ENCODE measurements around the genes PFKL and KRTAP10-1.

DNA sequence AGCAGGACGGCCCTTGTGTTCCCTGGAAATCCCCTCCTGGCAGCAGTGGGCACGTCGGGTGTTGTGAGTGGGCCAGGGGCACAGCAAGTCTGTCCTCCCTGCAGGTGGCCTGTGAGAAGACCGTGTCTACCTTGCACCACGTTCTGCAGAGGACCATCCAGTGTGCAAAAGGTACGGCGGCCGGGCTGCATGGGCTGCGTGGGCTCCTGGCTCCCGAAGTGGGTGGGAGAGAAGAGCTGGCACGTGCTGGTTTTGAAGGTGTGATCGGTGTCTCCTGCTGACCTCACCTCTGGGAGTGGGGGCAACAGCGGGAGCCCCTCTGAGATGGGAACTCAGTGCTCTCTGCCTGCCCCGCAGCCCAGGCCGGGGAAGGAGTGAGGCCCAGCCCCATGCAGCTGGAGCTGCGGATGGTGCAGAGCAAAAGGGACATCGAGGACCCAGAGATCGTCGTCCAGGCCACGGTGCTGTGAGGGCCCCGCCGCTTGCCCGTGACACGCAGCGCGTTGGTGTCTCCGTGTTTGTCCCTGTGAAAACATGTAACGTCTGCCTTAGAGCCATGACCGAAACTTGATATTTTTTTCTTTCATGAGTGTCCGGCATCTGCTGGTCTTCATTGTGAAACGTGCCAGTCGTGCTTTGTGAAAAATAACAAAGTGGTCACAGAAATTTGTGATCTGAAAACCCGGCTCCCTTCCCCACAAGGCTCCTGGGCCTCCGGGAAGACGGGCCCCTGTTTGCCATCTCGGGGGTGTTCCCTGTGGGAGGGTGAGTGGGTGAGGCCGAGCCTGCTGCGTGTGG, 20.3 kb downstream of the CSTB start:
- PRO-cap, result no peak

DNA sequence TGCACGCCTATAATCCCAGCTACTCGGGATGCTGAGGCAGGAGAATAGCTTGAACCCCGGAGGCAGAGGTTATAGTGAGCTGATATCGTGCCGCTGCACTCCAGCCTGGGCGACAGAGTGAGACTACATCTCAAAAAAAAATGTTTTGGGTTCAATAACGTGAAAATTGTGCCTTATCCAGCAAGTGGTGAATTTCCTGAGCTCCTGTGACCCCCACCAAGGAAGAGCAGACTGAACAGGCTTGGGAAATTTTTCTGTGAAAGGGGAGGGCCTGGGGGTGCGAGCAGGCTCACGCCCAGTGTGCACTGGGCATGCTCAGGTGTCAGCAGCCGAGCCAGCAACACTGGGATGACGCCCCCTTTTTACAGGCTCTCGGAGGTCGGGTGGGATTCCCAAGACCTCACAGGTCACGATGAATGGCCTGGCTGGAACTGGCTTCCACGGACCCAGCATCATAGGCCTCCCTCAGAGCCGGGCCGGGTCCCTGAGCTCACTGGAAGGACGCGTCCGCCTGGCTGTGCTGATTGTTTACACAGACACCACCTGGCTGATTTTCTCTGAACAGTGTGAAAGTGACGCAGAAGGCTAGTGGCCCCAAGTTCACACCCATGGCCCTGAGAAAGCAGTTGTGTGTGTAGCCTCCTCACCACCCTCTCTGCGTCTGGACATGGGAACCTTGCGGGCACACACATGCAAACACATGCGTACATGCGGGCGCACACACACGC, 9.3 kb downstream of the CSTB start:
- PRO-cap, result no peak

- PRO-cap, result no peak
Measured at GRCh38 chr21:43790188-43790725, 880 bp downstream of the RRP1 start.

GRCh38 chr21:43911642-43912443, 46.8 kb downstream of the AGPAT3 start:
- PRO-cap, result no peak

DNA sequence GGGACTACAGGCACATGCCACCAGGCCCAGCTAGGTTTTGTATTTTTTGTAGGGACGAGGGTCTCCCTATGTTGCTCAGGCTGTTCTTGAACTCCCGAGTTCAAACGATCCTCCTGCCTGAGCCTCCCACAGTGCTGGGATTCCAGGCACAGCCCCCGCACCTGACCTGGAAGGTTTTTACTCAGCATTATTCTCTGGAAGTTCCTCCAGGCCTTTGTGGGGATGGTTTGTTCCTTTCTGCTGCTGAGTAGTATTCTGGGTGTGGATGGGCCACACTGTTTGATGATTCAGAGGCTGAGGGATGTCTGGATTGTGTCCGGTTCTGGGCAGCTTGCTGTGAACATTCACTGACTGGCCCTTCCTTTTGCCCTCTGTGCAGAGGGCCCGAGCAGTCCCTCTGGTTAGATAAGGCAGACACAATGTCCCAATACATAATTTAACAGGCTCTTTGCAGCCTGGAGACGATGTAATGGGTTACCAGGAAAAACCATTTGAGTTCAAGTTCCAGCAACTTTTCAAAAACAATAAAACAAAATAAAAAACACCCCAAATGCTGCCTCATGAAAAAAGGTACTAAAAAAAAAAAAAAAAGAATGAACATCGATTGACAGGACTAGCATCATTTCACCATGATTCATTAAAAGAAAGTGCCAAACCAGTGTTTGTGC, 5.9 kb upstream of the TRAPPC10 start:
- PRO-cap, result no peak

- PRO-cap, result no peak
Measured at GRCh38 chr21:44021541-44022099, 9.5 kb downstream of the TRAPPC10 start.

GRCh38 chr21:44034457-44035308, 22.6 kb downstream of the TRAPPC10 start:
- PRO-cap, result no peak

GRCh38 chr21:44035309-44035497, 23.1 kb downstream of the TRAPPC10 start:
- PRO-cap, result no peak

- PRO-cap, result no peak
Measured at GRCh38 chr21:44087123-44088317, 19.7 kb upstream of the PWP2 start.

DNA sequence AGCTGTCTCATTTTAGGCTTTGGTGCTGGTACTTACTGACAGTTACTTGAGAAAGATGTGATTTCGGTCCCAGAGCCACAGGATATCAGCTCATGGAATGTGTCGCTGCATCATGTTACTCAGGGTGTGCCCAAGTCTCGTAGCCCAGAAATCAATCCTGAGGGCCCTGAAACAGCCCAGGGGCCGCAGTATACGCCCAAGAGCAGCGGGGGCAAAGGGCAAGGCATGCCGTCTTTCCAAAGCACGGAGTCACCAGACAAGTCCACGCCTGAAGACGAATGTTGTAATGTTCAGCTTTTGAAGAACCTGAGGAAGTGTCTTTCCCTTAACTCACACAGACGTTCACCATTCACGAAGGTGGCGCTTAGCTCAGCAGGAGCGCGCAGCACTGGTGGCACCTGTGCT, 18.9 kb upstream of the PWP2 start:
- PRO-cap, result no peak

DNA sequence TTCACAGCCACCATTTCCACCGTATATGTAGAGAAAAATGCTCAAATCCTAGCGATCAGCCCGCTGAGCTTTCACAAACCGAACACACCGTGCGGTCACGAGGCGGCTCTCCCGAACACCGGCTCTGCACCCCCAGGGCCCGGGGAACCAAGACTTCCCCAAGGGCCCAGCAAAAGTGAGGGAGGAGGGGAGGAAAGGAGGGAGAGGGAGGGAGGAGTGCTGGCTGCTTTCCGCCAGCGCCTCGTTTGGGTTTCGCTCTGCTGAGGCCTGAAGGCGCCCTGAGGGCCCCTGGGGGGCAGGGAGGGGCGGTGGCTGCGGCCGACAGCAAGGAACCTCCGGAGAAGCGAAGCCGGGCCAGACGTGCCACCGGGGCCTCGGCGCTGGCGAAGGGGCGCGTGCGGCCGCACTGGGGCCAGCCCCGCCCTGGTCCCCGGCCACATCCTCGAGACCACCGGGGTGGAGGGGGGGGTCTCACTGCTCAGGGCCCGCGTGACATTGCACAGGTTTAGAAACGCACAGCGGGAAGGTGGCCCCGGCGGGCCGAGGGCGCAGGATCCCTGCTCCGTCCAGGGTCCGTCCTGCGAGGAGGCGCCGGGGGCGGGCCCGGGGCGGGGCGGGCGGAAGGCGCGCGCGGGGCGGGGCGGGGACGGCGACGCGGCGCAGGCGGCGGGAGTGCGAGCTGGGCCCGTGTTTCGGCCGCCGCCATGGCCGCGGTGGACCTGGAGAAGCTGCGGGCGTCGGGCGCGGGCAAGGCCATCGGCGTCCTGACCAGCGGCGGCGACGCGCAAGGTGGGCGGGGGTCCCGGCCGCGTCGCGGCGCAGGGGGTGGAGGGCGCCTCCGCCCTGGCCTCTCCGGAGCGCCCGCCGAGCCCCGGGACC, at the start of gene PFKL:
Gene PFKL, plus strand, starts transcription at position 652 of the 879 bp plus-strand sequence.
- PRO-cap, result bidirectional peak, plus-strand start at position 690 of the sequence, minus-strand start at position 590 of the sequence

GRCh38 chr21:44305480-44306093, 5.7 kb downstream of the PFKL start:
- PRO-cap, result no peak

DNA sequence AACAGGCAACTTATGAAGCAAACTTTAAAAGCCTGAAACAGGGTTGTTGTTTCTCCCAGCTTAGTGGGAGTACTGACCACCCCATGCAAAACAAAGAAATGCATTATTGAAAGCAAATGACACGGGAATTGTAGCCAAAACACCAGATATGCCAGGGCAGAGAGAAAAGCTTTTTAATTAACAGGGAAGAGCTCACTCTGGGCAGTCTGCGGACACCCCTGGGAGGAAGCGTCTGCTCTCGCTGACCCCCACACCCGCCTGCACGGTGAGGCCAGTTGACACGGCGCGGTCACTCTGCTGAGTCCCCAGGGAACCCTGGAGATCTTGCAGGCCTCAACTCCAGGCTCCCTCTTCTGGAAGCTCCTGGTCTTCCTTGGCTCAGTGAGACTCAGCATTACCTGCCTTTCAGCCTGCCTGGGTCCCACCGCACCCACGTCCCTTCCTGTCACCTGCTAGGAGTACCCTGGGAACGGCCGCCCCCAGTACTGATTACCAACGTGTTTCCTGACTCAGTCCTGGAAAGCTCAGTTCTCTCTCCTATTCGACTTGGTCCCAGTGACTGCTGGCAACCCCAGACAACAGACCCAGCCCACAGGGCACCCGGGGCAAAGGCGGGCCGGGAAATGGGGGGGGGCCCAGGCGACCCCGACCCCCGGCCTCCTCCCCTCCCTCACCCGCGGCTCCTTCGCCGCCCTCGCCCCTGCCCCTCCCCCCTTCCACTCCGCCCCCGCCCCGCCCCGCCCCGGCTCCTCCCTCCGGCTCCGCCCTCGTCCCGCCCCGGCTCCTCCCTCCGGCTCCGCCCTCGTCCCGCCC, 946 bp downstream of the CFAP410 start:
- PRO-cap, result no peak

DNA sequence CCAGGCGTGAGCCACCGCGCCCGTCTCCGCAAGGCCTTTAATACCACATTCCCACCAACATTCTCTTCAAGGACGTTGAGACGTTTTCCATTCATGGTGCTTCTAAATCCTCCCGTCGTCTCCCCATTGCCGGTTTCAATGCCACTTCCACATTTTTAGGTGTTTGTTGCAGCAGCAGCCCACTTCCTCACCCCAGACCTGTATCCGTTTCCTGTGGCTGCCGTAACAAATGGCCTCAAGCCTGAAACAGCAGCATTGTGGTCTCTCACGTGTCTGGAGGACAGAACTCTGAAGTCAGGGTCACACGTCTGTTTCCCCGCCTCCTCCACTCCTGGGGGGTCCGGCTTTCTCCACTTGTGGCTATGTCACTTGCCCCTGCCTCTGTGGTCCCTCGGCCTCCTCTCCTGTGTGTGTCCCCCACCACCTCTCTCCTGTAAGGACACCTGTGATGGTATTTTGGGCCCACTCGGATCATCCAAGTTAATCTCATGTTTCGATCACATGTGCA, 21.8 kb downstream of the TRPM2 start:
- PRO-cap, result no peak

GRCh38 chr21:44428589-44429163, 26.6 kb upstream of the LRRC3 start:
- PRO-cap, result no peak

- PRO-cap, result no peak
Measured at GRCh38 chr21:44455656-44456287, 462 bp downstream of the LRRC3 start.

DNA sequence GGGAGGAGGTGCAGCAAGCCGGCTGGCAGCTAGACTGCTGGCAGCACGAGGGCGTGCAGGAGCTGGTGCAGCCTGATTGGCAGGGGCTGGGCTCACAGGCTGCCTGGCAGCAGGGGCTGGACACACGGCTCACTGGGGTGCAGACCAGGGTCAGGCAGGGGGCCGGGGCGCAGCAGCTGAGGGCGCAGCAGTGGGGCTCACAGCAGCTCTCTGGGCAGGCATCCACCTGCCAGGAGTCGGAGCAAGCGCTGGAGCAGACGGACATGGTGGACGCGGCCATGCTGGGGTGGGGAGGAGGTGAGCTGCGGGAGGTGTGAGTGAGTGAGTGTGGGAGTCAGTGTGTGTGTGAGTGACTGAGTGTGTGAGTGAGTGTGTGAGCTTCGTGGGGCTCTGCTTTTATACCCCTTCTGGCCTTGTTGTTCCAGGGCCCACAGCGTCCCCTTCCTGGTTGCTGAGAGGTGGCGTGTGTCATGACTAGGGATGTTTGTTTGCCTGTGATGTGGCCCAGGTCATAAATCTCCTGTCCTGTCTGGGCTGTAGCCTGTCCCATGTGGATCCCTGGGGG, at the start of gene KRTAP10-1:
Gene KRTAP10-1, minus strand, starts transcription at position 325 of the 565 bp plus-strand sequence.
- PRO-cap, result no peak

GRCh38 chr21:44592553-44592975, 259 bp upstream of the KRTAP10-6 start:
- PRO-cap, result no peak

DNA sequence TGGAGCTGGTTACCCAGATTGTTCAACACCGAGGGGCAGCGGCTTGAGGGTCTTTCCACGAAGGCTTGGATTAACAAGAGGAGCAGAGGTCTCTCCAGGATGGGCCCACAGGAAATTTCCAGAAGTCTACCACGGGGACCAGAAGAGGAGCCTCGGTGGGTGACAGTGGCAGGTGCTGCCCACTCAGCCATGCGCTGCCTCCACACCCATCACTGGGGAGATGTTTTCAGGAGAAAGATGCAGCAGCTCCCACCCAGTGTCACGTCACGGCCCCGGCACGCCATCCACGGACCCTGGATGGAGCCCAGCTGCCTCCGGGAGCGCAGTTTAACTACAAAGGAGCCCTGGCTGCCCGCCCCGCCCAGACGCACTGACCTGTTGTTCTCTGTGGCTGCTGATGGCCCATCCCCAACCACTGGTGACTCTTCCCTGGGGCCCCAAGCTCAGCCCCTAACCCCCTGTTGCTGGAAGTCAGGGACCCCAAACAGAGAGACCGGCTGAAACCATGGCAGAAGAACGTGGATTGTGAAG, 6.7 kb downstream of the TSPEAR start:
- PRO-cap, result no peak

GRCh38 chr21:44849373-44850088, 24.0 kb downstream of the PTTG1IP start:
- PRO-cap, result no peak